Neuron (in vitro differentiated cells): ENCODE results near the gene PRXL2A.

- PRO-cap, result no peak
Observed at GRCh38 chr10:78744656-78745096, 324.1 kb upstream of the ZMIZ1 start.

- PRO-cap, result no peak
Observed at GRCh38 chr10:78972364-78973105, 96.2 kb upstream of the ZMIZ1 start.

DNA sequence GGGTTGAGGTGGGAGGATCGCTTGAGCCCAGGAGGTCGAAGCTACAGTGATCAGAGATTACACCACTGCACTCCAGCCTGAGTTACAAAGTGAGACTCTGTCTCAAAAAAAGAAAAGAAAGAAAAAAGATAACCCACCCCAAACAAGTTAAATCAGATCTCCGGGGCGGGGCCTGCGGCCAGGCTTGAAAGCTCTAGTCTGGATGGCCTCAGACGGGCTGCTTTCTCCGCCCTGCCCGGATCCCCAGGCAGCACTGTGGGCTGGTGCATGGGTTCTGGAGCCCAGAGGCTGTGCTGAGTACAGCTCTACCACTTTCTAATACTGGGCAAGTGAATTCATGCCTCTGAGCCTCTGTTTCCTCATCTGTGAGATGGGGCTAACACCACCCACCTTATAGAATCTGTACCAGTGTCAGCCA lies 83.6 kb downstream of the ZMIZ1 start:
- PRO-cap, result no peak

DNA sequence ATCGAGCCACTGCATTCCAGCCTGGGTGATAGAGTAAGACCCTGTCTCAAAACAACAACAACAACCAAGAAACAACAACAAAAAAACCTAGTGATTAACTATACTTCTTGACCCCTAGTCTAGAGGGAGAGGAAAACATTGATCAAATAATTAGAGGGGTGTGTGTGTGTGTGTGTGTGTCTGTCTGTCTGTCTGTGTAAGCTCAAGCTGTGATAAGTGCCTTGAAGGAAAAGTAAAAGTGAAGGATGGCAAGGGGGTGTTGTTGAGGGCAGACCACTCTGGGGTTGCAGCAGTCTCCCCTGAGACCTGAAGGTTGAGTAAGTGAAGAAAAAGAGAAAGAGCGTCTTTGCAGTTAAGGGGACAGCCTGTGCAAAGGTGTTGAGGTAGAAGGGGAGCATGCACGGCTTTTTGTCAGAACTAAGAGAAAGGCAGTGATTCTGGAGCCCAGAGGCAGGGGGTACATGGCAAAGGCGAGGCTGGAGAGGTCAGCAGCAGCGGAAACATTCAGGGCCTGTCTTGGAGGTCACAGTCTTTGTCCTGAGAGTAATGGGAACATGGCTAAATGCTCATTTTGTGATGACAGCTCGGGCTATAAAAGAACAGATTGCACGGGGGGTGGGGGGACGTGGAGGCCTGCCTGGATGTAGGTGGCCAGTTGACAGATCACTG lies 128.7 kb upstream of the PPIF start:
- PRO-cap, result no peak

- PRO-cap, result no peak
Observed at GRCh38 chr10:79228891-79229434, 118.3 kb upstream of the PPIF start.

- PRO-cap, result no peak
Observed at GRCh38 chr10:79266131-79266442, 81.2 kb upstream of the PPIF start.

DNA sequence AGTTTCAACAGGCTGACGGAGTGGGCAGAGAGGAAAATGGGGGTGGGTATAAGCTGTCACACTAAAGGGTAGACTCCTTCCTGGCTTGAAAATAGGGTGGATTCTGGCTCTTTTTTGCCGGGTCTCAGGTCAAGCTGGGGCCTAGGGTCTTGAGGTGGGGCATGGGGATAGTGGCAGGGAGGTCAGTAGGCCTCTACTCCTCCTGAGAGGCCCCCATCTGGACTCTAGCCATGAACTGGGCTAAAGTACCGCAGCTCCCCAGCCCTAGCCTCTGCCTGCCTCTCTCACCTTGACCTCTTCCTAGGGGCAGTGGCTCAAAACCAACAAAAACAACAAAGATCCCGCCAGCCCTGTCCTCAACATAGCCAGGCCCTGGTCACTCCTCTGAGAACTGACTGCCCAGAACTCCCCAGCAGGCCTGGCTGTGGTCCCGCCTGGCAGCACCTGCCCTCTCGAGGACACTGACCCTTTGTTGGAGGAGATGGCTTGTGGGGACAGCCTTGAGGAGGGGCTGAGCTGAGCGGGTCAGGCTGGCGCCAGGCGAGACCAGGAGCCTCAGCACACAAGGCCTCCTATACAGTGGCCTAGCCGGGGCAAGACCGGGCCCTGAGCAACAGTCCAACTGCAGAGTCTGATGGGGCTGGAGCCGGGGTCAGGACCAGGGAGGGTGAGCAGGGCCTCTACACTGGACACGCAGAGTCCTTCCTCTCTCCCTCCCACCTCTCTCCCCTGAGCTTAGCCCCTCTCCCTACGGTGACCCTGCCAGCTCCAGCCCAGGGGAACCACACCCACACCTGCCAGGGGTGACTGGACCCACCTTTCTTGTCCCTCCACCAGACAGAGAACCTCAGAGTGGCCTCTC lies 11.7 kb upstream of the PPIF start:
- PRO-cap, result no peak

GRCh38 chr10:79355974-79356914 lies 9.0 kb downstream of the PPIF start:
- PRO-cap, result no peak

DNA sequence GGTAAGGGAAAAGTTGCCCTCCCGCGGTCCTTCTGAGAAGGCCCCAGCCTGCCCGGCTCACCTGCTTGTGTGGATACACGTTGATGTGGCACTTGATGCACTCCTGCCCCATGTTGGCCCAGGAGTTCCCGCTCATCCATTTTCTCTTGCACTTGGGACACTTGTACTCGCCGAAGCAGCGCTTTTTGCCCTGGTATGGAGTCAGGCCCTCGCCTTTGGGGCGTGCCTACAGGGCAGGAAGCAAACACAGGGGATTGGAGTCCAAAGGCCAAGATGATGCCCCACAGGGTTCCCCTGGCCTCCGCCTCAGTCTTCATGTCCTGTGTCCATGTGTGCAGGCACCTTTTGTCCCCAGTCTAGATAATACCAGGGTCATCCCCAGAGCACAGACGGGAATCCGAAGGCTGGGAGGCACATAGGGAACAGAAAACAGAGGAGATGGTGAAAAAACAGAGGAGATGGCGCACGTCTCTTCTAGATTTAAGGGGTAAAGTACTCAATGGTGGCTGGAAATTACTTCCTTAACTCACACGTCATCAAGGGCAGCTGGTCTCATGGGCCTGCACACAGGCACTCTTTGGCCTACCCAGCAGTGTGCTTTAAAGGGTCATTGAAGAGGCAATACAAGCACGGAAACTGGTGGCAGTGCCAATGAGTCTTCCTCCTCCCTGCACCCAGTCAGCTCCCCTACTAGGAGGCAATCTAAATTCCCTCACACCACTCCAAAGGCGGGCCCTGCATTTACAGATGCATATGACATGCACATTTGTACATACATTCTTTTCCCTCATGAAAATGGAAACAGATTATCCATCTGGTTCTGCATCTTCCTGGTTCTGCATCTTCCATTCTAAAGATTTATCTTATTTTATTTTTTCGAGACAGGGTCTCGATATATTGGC lies 47.2 kb downstream of the PPIF start:
- PRO-cap, result no peak

- PRO-cap, result no peak
Observed at GRCh38 chr10:79396963-79397601, 48.3 kb downstream of the ZCCHC24 start.

DNA sequence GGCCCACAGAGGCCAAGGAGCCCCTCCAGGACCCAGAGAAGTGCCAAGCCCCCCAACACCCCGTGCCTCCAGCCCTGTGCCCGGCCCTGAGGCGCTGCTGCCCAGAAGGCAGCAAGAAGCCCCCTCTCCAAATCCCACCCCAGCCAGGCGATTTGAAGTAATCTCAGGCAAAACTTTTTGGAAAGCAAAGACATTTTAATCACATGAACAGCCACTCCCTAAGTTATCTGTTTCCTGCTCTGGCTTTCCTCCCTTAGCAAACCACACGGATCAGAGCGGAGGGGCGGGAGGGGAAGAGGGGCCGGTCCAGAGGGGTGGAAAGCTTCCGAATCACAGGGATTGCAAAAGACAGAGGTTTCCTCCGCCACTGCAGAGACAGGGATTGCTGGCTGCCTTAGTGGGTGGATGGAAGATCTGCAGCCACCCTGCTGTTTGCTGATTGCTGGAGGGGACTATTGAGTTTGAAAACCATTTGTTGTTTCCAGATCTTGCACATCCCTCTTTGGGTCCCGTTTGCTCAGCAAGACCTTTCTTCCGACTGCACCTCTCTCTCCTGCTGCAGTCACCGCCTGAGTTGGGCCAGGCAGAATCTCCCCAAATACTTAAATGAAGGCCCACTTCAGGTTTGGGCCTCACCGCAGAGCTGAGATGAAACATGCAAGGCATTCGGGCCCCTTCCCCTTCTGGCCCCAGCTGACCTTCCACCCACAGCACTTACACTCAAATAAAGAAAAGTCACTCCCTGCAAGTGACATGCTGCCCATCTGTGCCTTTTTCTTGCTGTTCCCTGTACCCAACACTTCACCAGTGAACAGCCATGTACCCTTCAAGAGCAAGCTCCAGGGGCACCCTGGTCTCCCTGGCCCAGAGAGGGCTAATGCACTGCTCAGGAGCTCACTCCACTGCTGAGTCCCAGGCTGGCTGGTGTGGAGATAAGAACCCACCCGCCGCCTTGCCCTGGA lies 41.0 kb downstream of the ZCCHC24 start:
- PRO-cap, result no peak

- PRO-cap, result no peak
Observed at GRCh38 chr10:79435470-79436090, 9.8 kb downstream of the ZCCHC24 start.

GRCh38 chr10:79904306-79905360 lies 44.3 kb downstream of the SFTPD start:
- PRO-cap, result bidirectional peak, plus-strand start at chr10:79904650, minus-strand start at chr10:79904638; unidirectional peak, plus-strand start at chr10:79904650; bidirectional peak, plus-strand start at chr10:79905041, minus-strand start at chr10:79904890

DNA sequence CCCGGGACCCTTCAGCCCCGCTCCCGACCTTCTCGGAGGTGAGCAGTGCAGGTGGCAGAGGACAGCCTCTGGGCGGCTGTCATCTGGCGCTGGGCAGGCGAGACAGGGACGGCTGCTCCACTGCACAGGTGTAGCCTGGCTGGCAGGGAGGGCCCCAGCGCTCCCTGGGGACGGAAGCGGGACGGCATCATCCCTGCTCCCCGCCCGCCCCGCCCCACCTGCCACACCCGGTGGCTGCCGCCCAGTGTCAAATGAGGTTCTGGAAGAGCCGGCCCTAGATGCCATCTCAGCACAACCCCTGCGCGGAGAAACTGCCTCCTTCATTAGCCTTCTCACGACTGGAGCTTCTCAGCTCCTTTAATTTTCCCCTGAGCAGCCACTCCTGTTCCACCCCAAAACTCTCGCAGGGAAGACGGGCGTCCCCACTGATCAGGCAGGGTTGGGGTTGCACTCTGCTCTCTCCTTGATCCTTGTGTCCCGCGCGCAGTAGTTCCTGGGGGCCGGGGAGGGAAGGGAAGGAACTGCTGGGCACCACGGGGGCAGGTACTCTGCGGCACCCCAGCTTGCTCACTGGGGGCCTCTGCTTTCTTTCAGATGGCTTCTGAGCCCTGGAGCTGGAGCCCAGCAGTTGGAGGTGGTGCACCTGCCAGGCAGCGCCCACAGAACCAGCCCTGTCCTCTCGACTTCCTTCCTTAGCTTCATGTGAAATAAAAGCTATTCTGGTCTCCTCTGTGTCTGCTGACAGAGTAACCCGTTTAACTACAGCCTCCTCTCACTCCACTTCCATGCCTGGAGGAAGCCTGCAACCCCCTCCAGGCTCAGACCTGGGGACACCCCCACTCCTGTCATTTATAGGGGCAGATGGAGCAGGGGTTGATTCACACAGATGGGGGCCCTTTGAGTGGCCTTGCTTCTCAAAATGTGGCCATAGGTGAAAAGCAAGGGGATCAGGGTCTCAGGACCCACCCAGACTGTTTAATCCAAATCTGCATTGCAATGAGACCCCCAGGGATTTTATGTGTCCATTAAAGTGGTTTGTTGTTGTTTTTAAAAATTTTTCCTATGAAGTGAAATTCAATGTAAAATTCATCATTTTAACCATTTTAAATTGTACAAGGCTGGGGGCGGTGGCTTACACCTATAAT lies 12.1 kb downstream of the PLAC9 start:
- PRO-cap, result no peak

DNA sequence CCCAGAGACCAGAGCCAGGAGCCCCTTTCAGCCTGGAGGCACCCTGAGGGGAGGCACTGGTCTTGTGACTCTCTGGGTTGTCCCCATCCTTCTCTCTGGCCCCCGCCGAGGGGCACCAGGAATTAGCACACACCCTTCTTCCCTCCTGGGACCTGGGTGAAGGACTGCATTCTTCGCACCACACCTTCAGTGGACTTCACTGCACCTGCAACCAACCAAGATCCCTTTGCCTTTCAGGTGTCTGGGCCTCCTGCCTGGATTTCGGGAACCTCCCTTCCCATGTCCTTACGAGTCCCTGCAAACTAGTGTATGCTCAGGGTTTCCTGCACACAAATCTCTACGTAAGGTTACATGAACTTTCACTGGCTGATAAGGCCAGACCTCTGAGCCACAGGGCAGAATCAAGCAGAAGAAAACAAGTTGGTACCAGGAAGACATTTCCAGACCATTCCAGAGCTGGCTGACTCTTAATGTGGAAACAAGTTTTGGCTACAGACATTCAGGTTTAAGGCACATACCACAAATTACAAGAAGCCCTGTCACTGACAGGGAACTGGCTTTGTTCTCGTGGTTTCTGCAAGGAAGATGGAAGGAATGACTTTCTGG lies 22.3 kb downstream of the PLAC9 start:
- PRO-cap, result no peak

DNA sequence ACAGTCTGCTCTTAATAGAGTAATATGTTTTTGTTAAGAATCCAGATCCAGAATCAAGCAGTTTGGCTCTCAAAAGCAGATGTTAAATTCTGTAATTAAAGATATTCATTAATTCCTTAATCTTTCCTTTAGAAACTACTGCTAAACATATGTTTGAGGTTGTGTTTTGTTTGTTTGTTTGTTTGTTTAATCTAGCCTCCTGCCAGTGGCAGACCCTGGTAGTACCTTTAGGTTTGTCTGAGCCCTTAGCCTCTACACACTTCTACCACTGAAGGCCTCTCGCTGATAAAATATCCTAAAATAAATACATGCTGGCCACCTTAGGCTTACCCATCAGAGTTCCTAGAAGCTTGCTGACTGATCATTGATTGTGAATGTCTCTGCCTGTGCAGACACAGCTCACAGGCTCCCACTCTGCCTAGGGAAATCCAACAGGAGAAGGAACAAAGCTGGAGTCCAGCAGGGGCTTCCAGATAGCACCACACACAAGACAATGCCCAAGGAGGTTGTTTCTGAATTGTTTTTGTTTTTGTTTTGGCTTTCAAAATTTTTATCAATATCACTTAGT lies 2.6 kb downstream of the MAT1A start:
- PRO-cap, result no peak

DNA sequence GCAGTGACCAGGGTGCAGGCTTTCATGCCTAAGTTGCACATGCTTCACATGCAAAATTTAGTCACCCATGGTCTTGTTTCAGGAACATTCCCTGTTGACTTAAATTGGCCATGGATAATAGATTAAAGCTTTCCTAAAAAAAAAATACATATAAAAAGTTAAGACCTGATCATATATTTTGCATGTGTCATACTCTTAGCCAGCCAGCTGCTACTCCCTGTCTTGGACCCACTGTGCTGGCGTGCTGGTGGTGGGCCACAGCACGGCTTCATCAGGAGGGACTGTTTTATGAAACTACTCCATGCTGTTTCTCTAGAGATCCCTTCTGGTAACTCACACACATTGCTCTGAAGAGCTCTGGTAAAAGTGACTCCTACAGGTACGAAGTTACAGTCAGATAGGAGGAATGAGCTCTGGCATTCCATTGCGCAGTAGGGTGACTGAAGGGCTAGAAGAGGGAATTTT lies 778 bp downstream of the MAT1A start:
- PRO-cap, result no peak

DNA sequence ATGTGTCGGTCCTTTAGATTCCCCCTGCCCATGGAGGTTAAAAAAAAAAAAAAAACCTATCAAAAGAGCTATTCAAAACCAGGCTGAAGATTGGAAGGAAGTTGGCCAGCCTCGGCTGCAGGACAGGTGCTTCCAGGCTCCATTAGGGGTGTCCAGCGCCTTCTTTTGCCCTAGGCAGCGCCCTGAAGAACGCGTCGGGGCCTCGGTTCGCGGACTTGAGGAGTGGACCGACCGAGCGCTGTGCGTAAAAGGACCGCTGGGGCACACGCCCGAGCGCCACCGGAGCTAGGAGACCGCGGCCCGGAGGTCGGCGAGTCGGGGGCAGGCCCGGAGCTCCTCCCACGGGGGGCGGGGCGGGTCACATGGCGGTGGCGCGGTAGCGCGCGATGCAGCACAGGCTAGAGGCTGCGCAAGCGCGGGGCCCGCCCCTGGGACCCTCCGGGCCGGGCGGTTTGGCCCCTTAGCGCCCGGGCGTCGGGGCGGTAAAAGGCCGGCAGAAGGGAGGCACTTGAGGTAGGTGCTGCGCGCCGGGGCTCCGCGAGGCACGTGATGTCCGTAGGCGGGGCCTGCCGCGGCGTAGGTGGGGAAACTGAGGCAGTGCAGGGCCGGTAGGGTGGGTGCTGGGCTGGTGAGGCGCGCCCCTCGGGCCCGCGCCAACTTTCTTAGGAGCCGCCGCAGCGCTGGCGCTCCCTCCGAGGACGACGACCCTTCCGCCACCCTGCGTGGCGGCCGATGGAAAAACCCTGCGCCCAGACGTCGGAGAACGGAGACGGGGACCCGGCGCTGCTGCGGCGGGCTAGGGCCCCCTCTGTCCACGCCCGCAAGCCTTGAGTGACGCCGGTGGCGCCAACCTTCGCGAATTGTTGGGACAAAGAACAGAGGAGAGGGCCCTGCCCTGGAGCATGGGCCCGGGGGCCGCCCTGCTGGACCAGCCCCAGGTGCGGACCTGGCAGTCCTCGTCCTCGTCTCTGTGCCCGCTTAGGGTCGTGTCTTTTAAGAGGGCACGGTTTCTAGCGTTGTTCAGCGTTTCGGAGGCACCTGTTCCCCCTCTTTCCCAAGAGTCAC lies at the start of gene PRXL2A:
PRXL2A (plus strand) TSS at position 421 of the 1,065 bp plus-strand sequence.
- PRO-cap, result bidirectional peak, plus-strand start at position 485 of the sequence, minus-strand start at position 281 of the sequence; bidirectional peak, plus-strand start at position 952 of the sequence, minus-strand start at position 970 of the sequence

DNA sequence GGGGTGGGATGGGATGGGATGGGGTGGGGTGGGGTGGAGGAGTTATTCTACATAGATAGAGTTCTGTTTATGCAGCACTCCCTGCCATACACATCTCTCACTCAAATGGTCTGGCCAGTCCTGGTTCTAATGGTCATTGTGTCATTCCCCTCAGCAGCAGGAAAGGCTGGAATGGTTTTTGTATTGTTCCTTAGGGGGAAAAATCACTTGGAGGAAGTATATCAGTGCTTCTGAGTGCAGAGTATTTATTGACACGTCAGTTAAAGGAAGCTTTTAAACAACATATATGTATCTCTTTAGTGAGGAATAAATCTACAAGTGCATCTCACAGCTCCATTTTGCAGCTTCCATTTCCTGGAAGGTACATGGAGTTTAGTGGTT lies 8.2 kb downstream of the TSPAN14 start:
- PRO-cap, result no peak

DNA sequence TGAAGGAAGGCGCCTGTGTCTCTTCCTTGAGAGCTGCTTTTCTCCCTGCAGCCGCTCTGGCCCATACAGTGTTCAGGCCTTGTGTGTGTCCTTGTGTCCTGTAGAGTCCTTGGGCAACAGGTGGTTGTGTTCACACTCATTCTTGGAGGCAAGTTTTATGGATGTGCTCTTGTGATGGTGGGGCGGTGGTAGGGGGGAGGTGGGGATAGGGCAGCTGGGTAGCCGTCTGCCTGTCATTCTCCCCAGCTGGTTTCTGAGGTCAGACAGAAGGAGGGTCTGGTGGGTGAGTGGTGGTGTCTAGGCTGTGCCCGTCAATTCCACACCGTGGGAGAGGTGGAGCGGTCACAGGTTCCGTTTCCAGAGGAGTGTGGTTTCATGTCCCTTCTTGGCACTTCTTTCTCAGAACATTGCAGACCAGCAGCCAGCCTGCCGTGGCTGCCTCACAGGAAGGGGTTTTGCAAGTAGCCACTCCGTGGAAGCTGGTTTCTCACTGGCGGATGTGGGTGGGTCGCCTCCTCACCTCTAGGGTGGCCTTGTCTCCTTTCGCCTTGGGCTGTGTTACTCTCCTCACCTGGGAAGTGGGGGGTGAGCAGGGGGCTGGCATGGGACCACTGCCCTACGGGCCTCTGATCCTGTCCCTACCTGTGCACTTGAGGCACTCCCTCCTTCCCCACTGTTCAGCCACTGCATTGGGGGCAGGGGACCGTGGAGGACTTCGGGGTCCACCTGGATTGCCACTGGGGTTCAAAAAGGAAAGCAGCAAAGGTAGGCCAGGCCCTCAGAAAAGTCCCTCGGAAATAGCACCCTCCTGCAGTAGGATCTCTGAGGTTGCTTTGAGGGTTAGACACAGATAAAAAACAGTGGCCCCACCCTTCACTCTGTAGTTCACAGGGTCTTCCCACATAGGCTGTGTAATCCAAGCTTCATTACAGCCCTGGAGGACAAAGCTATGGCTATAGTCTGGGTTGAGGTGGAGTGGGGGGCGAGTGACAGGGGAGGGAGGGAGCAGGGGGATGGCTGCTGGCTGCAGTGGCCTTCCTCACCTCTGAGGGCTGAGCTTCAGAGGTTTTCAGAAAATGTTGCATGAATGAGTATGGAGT lies 33.8 kb downstream of the TSPAN14 start:
- PRO-cap, result no peak